SJCRH30 (cell line): ENCODE results near the genes VSIG4 and NALF2.

DNA sequence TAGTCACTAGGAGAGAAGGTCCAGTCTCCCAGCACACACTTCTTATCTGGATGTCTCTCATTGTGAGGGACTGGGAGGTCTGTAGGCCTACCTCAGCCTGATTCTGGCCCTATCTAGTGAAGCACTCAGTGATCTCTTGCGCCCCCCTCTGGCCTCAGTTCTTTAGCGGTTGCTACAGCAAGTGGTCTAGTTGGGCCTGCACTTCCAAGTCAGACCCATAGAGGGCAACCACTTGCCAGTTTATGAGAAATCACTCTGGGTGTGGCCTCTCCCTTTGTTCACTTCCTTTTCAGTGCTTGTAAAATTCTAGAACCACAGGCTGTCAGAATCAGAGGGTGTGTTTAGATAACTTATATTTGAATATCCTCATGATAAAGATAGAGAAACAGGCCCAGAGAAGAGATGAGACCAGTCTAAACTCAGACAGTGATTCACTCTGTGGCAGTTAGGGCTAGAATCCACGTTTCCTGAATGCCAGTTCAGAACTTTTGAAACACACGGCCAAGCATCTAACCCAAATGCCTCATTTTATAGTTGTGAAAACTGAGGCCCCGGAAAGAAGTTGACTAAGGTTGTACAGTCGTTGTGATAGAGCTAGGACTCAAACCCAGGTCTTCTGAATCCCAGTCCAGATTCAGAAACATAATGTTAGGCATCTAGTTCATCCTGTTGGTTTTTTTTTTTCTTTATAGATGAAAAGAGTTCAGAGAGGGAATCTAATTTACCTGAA, 61.0 kb upstream of the LAS1L start:
- RAMPAGE, long total RNA: no peak

DNA sequence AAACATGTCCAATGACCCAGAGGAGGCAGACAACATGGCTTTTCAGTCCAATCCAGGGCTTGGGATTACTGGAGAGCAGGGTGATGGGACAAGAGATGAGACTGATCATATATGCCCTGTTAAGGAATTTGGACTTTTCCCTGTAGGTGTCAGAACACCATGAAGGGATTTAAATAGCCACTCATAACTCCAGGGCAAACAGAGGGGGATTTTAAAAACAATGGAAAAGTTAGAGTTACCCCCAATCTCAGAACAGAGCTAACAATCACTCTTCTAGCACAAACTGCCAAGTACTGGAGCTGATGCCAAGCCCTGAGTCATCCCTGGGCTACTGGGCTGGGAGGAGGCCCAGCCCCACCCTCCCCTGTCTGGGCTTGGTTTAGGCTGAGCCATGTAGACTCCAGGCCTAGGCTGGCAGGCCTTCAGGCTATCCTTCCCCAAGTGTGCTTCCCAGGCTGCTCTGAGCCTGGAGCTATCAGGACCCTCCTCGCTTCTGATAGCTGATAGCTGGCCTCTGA, 22.6 kb upstream of the MSN start:
- RAMPAGE, long total RNA: no peak

DNA sequence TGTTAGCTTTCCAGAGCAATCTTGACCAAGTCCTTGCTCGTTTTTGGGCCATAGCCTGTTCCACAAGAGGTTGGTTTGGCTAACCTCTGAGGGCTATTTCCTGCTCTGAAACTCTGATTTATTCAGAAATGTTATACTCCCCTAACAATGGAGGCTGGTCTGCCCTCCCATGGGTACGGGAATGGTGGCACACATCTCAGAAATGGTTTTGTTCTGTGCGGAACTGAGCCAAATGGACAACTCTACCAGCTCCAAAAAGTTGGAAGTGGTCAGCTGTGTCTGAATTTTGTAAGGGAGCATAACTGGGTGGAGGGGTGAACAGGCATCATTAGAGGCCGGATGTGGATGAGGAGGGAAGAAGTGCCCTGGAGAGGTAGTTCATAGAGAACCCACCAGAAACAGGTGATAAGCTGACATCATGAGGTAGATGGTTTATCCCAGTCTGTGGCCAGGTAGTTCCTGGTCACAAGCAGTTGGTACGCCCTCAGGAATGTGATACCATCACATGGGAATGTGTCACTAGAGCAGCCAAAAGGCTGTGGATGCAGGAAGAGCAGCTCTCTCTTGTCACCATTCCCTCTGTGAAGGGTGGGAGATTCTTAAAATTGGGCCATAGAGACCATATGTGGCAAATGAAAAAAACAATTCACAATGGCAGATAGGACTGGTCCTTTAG, 21.8 kb downstream of the MSN start:
- RAMPAGE, long total RNA: no peak

GRCh38 chrX:65700752-65701674, 33.6 kb downstream of the MSN start:
- RAMPAGE, long total RNA: no peak

GRCh38 chrX:66005050-66006291, 34.4 kb downstream of the VSIG4 start:
- RAMPAGE, long total RNA: no peak

DNA sequence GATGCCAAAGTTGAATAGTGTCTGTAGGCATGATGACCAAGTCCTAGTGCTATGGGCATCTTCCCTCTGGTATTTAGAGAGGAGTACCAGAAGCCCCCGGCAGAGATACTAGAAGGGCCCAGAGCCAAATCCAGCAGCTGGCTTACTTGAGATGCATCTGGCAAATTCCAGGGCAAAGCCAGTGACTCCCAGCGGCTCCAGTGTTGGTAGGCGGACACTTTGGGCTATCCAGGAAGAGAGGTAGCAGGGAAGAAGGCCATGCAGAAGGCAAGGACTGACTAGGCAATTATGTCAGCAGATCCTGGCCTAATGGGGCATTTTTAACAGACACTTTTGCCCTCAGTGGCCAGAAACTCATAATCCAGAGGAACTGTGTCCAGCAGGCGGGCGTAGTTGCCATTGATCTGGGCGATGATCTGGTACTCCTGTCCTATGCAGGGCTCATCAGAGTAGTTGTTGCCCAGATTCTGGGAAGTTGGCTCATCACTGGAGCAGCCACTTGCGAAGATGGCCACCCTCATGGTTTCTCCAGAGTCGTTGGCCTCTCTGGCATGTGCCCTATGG, 17.9 kb downstream of the VSIG4 start:
- RAMPAGE, long total RNA: no peak

GRCh38 chrX:66039934-66040499, at the start of gene VSIG4:
Gene VSIG4, minus strand, starts transcription at chrX:66040080.
- RAMPAGE, long total RNA: no peak

DNA sequence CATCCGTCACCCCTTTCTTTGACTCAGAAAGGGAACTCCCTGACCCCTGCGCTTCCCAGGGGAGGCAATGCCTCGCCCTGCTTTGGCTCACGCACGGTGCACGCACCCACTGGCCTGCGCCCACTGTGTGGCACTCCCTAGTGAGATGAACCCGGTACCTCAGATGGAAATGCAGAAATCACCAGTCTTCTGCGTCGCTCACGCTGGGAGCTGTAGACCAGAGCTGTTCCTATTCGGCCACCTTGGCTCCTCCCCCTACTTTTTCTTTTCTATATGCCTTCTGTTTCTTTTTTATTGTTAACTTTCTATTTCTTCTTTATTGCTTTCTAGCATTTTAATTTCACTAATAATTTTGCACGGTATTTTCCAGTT, 291.7 kb upstream of the EDA2R start:
- RAMPAGE, long total RNA: no peak

DNA sequence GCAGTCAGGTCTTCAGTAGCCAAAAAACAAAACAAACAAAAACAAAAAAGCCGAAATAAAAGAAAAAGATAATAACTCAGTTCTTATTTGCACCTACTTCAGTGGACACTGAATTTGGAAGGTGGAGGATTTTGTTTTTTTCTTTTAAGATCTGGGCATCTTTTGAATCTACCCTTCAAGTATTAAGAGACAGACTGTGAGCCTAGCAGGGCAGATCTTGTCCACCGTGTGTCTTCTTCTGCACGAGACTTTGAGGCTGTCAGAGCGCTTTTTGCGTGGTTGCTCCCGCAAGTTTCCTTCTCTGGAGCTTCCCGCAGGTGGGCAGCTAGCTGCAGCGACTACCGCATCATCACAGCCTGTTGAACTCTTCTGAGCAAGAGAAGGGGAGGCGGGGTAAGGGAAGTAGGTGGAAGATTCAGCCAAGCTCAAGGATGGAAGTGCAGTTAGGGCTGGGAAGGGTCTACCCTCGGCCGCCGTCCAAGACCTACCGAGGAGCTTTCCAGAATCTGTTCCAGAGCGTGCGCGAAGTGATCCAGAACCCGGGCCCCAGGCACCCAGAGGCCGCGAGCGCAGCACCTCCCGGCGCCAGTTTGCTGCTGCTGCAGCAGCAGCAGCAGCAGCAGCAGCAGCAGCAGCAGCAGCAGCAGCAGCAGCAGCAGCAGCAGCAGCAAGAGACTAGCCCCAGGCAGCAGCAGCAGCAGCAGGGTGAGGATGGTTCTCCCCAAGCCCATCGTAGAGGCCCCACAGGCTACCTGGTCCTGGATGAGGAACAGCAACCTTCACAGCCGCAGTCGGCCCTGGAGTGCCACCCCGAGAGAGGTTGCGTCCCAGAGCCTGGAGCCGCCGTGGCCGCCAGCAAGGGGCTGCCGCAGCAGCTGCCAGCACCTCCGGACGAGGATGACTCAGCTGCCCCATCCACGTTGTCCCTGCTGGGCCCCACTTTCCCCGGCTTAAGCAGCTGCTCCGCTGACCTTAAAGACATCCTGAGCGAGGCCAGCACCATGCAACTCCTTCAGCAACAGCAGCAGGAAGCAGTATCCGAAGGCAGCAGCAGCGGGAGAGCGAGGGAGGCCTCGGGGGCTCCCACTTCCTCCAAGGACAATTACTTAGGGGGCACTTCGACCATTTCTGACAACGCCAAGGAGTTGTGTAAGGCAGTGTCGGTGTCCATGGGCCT, 1.3 kb downstream of the AR start:
- RAMPAGE, long total RNA: no peak

- RAMPAGE, long total RNA: no peak
Measured at GRCh38 chrX:67784775-67785021, 240.9 kb downstream of the AR start.

DNA sequence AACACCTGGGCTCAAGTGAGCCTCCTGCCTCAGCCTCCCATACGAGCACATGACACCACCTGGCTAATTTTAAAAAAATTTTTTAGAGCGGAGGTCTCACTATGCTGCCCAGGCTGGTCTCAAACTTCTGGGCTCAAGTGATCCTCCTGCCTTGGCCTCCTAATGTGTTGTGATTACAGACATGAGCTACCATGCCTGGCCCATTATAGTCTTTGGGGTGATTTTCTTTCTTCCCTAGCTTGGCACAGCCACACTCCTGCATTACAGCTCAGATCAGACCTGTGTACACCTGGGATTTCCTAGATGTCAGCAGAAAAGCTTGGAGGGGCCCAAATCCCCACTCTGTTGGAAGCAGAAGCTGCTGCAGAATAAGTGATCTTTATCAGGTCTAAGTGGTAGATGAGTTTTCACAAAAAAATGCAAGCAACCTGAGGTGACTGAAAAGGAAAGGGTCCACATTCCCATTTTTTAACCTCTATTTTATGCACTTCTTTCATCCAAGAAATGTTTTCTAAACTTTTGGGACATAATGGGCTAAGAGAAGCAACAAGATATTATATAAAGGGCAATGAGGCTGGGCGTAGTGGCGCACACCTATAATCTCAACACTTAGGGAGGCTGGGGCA, 27.9 kb downstream of the OPHN1 start:
- RAMPAGE, long total RNA: no peak

GRCh38 chrX:68508766-68509261, 10.0 kb downstream of the YIPF6 start:
- RAMPAGE, long total RNA: no peak

GRCh38 chrX:68696248-68696806, 48.9 kb downstream of the STARD8 start:
- RAMPAGE, long total RNA: no peak

DNA sequence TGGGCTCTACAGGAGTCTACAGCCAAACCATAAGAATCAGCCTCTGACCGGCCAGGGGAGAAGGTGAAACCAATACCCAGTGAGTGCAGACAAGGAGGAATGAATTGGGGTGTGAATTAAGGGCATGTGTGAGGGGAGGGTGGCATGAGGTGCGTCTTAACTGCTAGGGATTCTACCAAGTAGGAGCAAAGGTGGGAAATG, 43.0 kb downstream of the EFNB1 start:
- RAMPAGE, long total RNA: no peak

DNA sequence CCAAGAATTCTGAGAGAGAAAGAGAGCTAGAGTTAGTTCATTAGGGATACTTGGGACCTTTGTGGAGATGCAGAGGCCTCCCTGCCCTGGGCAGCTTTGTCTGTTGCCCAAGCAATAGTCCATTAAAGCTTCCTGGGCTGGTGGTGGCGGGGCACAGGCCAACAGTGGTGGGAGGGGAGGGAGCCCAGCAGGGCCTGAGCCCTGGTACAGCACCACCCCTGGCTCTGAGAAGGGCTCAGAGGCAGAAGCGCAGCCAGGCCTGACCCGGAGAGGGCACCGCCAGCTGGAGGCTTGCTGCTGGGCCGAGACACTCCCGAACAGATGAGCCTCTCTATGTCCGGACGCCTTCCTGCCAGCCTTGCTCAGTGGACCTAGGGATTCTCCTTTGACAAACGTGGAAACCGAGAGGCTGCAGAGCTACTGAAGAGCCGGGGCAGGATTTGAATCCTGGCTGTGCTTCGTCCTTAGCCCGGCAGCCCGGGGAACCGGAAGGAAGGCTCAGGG, 65.4 kb downstream of the EFNB1 start:
- RAMPAGE, long total RNA: no peak

GRCh38 chrX:69070867-69071560, 94.2 kb downstream of the PJA1 start:
- RAMPAGE, long total RNA: no peak

GRCh38 chrX:69504284-69505464, at the start of gene NALF2:
Gene NALF2, plus strand, starts transcription at chrX:69504326.
- RAMPAGE, long total RNA: no peak

DNA sequence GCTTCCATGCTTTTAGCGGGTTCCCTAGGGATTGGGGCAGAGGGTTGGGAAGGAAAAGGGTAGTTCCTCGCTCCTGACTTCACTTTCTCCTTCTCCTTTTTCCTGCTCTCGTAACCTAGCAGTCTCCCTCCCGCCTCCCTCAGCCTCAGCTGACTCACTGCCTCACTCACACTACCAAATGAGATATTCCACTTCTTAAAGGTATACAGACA, 3.1 kb downstream of the NALF2 start:
- RAMPAGE, long total RNA: no peak

DNA sequence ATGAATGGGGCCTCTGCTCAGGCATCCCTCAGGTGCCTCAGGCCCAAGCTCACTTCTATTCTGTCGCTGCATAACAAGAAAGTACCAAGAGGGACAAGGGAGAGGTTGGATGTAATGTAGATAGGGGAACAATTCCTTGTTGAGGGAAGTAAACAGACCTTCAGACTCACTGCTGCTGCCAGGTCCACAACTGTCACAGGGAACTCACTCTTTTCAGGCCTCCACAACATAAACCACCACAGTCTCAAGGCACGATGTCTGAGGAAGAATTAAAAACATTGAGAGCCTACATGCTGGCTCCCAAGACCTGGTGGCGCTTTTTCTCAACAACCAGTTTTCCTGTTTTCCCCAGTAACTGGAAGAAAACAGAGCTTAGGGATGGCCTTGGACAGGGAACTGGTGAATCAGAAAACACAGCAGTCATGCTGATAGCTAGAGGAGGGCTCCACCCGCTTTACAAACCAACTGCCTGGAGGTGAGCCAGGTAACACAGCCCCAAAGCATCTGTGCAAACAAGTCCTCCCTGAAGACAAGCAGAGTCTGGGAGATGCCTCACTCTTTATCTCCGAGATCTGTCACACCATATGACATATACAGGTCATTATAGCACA, 14.4 kb upstream of the AWAT1 start:
- RAMPAGE, long total RNA: no peak

GRCh38 chrX:70398775-70399308, 24.3 kb upstream of the GDPD2 start:
- RAMPAGE, long total RNA: no peak